M059J (cell line): ENCODE results near the genes IFT20, SEBOX, UNC119 and TP53I13.

DNA sequence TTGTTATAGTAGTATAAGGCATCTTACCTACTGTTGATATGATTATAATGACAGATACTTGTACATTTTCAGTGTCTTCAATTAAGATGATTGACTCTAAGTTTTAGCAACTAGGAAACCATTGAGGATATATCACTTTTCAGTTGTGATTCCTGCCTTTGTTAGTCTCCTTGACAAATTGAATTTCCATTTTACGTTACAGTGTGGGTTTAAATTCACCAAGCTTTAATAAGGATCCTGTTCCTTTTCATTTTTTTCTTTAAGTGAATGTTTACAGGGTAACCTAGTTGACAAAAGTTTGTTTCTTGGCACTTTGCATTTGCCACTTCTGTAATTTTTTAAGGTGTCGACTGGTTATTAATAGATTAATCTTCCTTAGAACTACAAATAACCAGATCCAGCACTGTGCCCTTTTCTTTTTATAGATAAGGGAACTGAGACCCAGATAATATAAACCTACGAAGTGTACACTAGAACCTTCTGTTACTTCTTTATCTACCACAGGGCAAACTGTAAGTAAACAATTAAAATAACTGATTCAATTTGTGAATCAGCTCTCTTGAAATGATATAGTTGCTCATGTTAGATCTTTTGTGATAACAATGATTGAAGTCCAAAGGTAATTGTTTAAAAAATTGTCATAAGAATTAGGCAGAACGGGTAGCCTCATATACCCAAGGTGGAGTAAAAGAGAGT lies 55.3 kb downstream of the NLK start:
- RAMPAGE, long total RNA = no peak

- RAMPAGE, long total RNA = no peak
Measured at GRCh38 chr17:28331979-28332323, 3.3 kb downstream of the IFT20 start.

- RAMPAGE, long total RNA = start-site peak on the minus strand at chr17:28335423-28335484, 92 and 19 reads in 2 replicates
Measured at GRCh38 chr17:28335265-28335905, at the start of gene IFT20. TSS of gene IFT20 (minus strand) at chr17:28335472.

DNA sequence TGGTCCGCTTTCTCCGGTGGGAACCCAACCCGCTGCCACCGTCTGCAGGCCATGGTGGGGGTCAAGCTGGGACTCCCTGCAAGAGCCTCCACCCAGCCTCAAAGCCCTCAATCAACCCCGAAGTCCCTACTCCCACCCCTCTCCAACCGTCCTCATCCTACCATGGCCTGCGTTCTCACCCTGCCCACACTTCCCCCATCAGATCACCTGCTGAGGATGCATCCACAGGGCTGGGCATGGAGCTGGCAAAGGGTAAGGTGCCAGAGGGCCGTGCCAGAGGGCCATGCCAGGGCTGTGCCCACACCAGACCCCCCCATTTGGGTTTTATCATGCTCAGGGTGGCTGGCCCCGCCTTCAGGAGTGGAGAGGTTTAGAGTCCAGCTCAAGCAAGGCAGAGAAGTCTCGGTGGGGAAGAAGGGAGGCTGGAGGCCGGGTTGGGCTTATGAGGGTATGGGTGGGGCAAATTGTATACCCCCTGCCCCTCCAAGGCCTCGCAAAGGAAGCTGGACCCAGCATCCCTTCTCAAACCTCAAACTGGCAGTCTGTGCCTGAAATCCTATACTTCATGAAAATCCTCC lies at the start of gene SEBOX:
TSS of gene SEBOX (minus strand) at position 286 of the 578 bp plus-strand sequence.
- RAMPAGE, long total RNA = no peak

- RAMPAGE, long total RNA = no peak
Measured at GRCh38 chr17:28547242-28548132, 4.9 kb downstream of the UNC119 start.

GRCh38 chr17:28552227-28553291 lies at the start of gene UNC119:
TSS of gene UNC119 (minus strand) at chr17:28552624.
- RAMPAGE, long total RNA = no peak

DNA sequence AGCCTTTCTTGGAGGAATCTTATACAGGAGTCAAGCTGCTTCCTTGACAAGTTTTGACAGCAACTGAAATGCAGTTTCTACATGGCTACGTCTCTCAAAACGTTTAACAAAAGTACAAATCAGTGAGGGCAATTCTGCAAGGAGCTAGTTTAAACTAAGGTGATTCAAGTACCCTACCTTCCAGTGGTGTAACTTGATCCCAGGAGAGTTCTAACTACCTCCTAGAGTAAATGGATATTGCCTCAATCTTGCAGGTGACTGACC lies 960 bp downstream of the SPAG5 start:
- RAMPAGE, long total RNA = no peak

DNA sequence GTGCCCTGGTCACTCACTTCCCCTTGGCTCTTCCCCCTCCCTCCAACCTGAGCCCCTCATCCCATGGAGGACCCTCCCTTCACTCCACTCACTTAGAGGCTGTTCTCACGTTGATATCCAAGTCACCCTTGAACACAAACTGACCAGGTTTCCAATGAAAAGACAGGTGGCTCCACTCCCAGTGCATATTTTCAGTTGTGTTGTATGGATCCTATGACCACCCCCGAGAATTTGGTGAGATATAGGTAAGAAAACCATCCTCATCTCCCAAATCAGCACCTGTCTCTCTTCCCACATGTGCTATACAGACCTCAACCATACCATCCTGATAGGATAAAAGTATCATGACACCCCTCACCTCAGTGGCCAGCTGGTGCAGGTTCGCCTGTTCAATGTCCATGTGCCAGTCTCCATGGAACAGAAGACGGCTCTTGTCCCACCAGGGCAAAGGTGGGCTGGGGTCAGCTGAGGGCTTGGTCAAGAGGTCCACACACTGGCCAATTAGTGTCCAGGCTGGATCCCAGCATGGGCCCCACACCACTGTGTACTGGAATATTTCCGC lies 11.7 kb downstream of the BLTP2 start:
- RAMPAGE, long total RNA = no peak

- RAMPAGE, long total RNA = no peak
Measured at GRCh38 chr17:28641801-28642501, 3.0 kb downstream of the BLTP2 start.

DNA sequence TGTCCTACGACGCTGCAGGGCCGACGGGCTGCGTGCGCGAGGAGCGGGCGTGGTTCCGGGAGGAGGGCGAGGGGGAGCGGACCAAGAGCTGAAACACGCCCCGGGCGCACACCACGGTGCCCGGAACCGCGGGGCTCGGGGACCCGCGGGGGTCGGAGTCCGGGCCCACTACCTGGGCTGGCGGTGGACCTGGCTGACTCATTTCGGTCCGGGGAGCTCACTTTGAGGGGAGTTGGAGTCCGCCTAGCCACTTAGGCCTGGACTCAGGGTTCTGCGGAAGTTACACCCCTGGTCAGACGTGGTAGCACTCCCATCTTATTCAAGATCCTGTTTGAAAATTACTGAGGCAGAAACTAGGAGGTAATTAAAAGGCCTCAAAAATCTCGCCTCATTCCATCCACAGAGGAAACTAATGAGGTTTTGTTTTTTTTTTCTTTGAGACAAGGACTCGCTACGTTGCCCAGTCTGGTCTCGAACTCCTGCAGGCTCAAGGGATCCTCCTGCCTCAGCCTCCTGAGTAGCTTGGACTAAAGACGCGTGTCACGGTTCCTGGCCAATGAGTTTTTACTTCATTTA lies 383 bp upstream of the BLTP2 start:
- RAMPAGE, long total RNA = no peak

DNA sequence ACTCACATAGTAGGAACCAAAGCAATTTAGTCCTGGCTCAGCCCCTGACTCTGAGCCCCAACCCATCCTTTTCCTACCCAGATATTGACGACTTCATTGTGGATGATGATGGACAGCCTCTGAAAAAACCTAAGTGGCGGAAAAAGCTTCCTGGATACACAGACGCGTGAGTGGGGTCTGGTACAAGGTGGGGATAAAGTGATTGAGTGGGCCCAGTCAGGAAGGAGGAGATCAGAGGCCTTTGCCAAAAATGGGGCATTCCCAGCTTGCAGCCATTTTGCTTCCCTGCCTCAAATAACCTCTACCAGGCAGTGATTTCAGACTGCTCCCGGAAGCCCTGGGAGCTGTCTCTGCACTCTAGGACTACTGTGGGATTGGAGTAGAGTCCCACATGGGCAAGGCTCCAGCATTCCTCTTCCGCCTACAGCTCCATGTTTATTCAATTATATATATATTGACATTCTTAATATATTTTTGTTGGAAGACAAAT lies 13.4 kb downstream of the SUPT6H start:
- RAMPAGE, long total RNA = no peak

DNA sequence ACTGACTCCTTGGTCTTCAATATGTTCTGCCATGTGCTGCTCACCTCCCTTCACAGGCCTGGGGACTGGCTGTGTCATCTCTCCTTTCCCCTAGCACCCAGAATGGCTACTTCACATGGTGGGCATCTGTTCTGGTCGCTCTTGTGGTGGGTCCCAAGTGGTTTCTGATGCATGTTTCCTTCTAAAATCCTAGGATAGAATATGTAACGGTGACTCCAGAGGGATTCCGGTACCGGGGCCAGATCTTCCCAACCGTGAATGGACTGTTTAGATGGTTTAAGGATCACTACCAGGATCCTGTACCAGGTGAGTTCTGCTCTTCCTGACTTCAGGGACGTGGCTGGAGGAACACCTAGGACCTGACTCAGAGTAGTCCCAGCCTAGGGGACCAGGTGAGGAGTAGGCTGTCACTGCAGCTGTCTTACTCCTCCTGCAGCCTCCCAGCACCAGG lies 12.1 kb downstream of the PROCA1 start:
- RAMPAGE, long total RNA = no peak

- RAMPAGE, long total RNA = no peak
Measured at GRCh38 chr17:28744858-28745124, 980 bp downstream of the TRAF4 start.

GRCh38 chr17:28909858-28911183 lies 7.4 kb upstream of the DHRS13 start:
- RAMPAGE, long total RNA = no peak

DNA sequence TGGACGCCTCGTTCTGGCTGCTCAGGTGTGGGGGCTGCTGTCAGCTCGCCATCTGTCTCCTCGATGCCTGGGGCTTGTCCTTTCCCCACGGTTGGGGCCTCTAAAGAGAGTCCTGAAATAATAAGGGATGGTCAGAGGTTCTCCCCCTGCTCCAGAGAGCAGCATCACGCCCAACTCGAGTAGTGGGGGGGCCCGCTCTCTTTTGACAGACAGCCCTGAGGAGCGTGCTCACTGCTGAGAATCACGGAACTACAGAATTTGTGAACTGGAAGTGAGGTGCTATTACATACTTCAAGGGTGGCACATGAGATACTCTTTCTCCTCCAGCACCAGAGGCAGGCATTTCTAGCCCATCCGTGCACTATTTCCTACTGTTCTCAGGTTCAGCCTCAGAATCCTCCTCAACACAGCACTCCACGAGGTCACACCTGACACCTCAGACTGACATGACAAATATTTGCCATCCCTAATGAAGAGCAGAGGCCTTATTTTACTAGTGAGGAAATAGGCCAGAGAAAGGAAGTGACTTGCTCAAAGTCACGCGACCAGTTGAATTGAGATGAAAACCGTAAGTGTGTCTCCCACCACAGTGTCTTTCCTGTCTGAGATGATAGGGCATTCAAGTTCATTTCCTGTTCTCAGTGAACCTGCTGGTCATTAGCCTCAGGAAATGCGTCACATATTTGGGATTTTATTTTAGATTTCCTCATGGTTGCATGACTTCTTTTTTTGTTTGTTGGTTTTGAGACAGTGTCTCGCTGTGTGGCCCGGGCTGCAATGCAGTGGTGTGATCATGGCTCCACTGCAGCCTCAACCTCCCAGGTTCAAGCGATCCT lies 23.7 kb downstream of the SEZ6 start:
- RAMPAGE, long total RNA = no peak

- RAMPAGE, long total RNA = no peak
Measured at GRCh38 chr17:29097698-29098553, 55.0 kb downstream of the PIPOX start.

DNA sequence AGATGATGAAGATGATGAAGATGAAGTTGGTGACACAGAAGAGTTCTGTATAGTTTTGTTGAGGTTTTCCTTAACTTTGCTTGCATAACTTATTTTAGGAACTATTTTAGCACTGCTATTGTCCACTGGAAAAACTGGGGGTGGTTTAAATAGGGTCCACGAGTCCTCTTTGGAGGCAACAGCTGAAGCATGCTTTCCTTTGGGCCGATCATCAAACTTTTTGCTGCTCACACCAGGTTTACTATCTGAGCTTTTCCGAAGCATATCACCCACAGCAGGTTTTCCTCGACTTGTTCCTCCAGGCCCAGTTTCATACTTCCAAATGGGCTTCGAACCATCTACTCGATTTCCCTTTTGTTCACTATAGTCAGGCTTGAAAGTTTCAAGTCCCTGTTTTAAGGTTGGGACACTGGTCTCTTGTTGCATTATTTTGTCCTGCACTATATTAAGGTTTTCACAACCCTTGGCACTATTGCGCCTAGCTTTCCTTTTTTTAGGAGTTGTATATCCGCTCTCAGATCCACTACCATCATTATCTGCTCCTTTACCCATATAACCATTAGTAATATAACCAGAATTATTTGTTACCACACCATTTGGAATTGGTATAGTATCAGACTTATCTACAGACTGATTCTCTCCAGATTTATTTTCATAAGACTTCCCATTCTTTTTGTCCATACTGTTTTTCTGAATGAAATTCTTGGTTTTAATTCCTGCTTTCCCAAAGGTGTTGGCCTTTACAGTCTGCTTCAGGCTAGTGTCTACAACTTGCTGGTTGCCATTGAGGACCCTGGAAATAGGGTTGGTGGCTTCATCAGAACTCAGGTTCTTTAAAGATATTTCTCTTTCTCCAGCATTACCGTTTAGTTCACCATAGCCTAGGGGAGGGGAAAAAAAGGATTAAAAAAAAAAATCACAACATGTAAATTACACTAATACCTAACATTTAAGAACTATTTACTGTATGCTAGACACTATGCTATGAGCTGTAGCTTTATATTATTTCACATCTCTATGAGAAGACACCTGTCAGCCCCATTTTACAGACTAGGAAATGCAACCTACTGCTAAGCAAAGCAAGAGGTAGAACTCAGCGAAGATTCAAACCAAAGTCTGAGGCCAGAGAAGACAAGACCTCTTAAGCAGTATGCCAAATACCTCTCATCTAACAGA lies 6.7 kb downstream of the NUFIP2 start:
- RAMPAGE, long total RNA = no peak

DNA sequence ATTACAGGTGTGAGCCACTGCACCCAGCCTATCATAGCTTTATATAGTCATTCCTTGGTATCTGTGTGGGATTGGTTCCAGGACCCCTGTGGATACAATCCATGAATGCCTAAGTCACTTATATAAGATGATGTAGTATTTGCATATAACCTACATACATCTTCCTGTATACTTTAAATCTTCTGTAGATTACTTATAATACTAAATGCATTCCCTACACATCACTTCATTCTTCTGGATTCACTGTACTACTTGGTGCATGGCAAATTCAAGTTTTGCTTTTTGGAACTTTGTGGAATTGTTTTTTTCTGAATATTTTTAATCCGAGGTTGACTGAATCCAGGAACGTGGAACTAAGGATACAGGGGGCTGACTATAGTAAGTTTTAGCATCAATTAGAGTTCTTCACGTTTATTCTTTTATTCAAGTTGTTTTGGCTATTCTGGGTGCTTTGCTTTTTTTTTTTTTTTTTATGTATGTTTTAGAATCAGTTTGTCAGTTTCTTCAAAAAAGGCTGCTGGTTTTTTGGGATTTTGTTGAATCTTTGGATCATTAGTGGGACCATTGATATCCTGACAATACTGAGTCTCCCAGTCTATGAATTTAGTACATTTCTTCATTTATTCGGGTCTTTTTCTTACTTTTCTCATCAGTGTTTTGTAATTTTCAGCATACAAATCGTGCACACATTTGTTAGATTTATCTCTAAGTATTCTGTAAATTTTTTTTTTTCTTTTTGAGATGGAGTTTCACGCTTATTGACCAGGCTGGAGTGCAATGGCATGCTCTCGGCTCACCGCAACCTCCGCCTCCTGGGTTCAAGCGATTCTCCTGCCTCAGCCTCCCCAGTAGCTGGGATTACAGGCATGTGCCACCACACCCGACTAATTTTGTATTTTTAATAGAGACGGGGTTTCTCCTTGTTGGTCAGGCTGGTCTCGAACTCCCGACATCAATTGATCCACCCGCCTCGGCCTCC lies 28.6 kb downstream of the TAOK1 start:
- RAMPAGE, long total RNA = no peak

GRCh38 chr17:29561853-29563033 lies 4.6 kb downstream of the ABHD15 start:
- RAMPAGE, long total RNA = no peak

DNA sequence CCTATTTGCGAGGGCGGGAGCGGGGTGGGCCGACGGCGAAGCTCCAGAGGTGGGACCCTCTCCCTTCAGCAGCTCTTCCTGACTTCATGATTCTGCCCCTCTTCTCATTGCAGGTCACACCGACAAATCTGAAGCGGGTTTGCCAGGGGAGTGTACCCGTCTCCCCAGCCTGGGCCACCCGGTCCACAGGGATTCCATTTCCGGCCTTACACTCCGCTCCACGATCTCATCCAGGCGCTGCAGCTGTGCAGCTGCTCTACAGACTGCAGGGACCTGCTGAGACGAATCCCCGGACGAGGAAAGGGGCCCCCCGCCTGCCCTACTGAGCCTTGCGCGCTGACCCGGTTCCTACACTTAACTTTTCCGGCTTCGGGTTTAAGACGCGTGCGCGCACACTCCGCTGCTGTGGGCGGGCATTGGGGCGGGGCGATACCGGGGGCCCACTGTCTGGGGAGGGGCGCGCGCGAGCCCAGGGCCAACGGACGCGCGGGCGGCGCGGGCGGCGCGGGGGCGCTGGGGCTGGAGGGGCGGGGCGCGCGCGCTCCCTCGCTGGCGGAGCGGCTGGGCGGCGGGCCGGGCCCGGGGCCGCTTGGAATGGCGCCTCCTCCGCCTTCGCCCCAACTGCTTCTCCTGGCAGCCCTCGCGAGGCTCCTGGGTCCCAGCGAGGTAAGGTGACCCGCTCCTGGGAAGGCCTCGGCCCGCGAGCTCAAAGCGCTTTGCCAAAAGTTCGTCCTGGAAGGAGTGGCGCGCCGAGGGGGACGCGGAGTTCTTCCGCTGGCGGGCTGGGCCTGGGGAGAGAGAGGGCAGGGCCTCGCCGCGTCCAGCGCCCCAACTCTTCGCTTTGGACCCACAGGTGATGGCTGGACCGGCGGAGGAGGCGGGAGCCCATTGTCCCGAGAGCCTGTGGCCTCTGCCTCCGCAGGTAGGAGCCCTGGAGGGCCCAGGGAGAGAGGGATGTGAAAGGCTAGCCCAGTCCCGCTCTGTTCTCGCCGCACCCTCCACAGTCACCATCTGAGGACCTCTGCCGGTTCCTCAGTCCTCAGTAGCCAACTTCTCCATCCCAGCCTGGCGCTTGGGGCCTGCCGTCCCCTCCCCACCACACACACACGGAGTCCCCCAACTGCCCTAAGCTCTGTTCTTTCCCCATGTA lies at the start of gene TP53I13:
TSS of gene TP53I13 (plus strand) at position 537 of the 1,150 bp plus-strand sequence.
- RAMPAGE, long total RNA = start-site peak on the plus strand centred at position 561 of the sequence, 44 bp wide, 36 and 27 reads in 2 replicates